Bronchus (tissue), 1 donor: Measurements from ENCODE around the gene POMZP3.

DNA sequence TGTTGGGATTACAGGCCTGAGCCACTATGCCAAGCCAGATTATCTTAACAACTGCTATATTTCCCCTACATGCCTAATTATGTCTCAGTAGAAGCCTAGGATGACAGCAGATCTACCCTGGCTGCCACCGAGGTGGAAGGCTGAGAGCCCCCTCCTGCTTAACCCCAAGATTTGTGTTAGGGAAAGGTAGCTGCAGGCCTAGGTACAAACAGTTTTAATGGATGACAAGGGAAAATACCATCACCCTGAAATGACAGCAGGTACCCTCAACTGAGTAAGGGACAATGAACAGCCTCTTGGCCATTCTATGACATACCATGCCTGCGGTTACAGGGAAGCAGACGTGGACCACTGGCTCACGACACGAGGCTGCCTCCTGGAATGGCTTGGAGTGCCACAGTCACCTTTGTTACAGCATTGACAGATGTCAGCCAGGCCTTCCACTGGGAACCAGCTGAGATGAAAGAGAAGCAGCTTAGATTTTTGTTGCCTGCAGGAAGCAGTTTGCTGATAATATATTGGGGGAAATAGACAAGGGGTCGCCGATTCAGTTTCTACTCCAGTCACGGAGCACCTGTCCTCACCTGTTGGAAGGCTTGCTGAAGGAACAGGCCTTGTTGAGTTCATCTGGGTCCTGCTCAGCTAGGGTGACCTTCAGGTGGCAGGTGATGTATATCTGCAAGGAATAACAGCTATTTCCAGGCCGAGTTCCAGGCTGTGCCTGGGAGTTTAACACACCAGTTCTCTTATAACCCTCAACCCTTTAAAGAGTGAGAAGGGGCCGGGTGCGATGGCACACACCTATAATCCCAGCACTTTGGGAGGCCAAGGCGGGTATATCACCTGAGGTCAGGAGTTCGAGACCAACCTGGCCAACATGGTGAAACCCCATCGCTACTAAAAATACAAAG lies 15.7 kb downstream of the POMZP3 start:
- PRO-cap = no peak

DNA sequence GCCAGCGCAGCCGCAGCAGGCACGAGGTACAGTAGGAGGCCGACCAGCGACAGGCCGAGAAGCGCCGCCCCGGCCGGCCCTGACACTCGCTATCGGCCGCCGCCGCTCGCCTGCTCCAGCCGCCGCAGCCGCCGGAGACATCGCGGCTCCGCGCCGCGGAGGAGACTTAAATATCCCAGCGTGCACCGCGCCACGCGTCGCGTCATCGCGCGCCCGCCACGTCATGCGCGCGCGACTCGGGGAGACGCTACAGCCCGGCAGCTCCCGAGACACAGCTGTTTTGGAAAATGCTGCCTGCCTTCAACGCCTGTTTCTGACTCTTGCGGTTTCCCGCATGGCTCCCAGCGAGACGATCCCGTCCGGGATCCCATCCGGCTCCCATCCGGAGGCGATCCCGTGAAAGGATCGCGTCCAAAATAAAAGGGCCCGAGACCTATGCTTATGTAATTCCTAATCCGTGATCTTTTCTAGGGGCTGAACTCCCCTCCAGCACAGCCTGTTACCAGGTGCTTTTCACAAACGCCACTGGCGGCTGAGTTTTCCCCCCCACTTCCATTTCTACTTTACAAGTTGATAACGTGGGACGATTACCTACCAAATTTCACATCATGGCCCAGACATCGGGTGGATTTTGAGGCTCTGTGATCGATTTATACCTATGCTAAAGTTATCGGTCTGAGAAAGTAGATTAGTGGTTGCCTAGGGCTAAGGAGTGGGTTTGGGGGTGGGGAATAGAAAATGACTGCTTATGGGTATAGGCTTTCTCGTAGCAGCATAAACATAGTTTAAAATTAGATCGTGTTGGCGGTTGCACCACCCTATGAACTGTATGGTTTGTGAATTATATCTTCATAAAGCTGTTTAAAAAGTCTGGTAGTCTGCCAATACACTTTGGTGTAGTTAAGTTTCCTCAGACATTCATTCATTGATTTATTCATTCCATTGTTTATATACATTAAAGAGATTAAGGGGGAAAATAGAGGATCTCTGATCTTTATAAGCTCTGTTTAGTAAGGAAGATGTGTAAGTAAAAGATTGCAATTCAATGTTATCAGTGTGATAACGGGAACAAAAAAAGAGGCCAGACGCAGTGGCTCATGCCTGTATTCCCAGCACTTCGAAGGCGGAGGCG lies at the start of gene POMZP3:
Gene POMZP3 (minus strand): TSS at position 168 of the 1,132 bp plus-strand sequence.
- PRO-cap = bidirectional peak, plus-strand start at position 314 of the sequence, minus-strand start at position 112 of the sequence

DNA sequence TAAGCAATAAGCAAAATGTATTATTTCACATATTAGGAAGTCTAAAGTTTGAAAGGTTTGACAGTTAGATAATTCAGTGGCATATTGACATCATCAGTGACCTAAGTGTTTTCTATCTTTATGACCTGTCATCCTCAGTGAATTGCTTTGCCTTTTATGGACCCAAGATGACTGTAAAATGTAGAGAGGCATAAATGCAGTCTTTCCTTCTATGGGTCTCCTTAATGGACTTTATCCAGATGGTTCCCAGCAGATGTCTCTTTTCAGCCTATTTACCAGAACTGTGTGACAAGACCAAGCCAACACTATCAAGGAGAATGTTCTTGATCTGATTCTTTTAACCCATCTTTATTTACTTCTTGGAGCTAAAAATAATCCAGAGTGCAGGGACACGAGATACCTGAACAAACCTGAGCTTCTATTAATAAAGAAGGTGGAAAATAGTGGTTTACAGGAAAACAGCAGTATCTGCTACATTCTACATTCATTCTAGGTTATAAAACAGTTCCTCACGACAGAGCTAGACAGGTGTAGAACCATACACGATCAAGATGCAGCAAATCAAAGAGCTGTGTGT lies 192.8 kb downstream of the SPDYE17 start:
- PRO-cap = no peak

DNA sequence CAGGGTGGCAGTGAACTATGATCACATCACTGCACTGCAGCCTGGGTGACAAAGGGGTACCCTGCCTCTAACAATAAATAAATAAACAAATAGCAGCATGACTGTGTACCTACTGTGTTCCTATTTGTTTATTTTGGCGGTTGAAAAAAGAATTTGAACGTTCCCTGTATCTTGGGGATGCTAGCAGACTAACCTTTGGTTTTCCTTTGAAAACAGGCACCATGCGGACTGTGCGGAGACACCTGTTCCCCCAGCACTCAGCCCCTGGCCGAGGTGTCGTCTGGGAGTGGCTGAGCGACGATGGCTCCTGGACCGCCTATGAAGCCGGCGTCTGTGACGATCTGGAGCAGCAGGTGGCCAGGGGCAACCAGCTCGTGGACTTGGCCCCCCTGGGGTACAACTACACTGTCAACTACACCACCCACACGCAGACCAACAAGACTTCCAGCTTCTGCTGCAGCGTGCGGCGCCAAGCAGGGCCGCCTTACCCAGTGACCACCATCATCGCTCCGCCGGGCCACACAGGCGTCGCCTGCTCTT lies 51.7 kb downstream of the SPDYE17 start:
- PRO-cap = no peak

GRCh38 chr7:77328129-77328612 lies 88.0 kb downstream of the GSAP start:
- PRO-cap = no peak

DNA sequence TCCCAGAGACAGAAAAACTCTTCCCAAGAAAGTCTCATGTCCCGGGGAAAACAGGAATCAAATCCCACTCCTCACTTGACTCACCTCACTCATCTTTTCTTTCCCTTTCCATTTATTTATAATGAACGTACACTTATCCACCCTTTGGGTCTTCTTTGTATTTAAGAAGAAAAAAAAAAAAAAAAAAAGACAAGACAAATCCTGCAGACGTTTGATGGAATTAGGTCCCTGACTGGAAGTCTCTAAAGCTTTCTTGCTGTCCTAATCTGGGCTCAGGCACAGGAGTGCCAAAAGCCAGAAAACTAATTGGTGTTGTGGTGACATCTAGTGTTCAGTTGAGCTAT lies 84.5 kb downstream of the GSAP start:
- PRO-cap = no peak

DNA sequence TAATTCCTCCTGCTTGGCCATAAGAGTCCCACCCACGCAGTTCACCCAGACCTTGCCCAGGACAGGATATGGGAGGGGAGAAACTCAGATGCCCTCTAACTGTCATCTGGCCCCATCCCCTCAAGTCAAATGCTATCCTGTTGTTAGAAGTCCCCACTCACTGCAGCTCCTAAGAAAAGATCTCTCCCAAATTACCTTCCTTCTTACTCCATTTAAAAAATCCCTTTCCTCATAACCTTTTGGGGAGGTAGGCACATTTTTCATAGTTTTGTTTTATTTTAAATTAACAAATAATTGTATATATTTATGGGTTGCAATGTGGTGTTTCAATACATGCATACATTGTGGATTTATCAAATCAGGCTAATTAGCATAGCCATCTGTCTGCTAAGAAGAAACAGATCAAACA lies 84.1 kb downstream of the GSAP start:
- PRO-cap = no peak

GRCh38 chr7:77351371-77352017 lies 64.7 kb downstream of the GSAP start:
- PRO-cap = no peak

DNA sequence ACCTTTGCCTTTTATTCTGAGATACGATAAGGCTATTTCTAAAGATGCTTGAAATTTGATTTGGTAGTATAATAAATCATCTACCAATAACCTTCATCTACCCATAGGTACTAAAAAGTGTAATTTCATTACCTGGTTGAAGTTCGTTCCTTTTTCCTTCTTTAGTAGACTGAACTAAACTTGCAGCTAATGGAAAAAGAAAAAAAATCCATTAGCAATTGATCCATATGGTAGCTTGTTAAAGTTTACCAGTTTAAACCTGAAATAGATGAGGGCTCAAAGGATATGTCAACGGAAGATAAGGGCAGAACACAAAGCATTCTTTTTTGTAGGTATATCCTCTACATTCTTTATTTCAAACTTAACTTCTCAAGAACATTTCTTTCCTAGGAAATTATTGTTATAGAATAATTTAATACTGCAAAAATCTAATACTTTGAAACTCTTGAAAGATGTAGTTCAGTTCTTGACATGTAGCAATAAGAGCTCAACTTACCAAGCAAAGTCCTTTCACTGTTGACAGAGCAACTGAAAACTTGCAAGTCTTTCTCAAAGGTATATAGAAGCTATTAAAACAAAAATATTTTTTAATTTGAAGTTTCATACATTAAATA lies 19.2 kb downstream of the GSAP start:
- PRO-cap = no peak

- PRO-cap = no peak
Observed at GRCh38 chr7:77452815-77453190, 36.7 kb upstream of the GSAP start.

GRCh38 chr7:77537795-77538176 lies 691 bp downstream of the PTPN12 start:
- PRO-cap = bidirectional peak, plus-strand start at chr7:77538073, minus-strand start at chr7:77537934

GRCh38 chr7:77797511-77797919 lies 719 bp downstream of the TMEM60 start:
- PRO-cap = no peak

DNA sequence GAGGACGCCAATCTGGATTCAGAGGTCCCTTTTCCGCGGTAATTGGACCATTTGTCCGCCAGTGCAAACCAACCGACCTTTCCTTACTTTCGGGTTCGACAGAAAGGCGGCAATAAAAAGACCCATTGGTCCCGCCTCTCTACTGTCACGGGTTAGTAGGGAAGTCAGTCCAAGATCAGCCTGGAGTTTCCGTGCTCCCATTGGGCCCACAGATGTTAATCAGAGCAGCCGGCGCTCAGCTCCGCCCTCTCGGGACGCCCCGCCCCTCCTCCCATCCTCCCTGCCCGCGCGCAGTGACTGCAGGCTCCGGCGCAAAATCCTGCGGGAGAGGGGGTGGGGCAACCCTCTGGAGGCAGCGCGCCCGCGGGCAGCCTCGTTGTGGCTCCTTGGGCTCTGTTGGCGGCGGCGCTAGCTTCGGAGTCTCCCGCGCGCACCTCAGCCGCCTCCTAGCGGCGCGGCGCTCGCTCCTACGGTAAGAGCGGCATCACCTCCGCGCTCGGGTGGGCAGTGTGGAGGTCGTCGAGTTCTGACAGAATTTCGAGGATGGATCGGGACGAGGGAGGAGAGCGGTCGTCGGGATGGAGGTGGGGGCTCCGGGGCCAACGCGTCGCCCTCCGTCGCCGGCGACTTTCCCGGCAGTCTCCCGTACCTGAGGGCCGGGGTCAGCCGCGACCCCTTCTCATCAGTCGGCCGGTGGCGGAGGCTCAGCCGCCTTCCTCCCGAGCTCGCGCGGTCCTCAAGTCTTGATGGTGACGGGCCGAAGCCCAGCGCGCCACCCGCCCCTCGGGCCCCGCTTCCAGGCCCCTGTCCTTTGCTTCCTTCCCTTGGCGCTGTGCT lies 484 bp upstream of the TMEM60 start:
- PRO-cap = bidirectional peak, plus-strand start at position 379 of the sequence, minus-strand start outside the sequence; unidirectional peak, plus-strand start at position 449 of the sequence

DNA sequence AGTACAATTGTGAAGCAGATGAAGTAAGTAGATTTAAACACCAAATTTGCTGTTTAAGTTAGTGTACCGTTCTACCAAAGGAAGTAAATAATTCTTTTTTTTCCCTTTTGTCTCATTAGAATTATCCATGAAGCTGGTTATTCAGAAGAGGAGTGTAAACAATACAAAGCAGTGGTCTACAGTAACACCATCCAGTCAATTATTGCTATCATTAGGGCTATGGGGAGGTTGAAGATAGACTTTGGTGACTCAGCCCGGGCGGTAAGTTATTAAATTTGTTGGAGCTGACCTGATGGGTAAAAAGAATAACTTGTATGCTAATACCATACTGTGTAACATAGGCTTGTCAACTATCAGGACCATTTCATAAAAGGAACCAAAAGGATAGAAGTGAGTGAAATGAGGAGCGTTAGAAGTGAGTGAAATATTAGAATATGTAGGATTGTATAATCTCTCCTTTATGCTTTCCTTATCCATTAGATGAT lies 54.4 kb downstream of the GNAI1 start:
- PRO-cap = no peak

GRCh38 chr7:80199076-80199531 lies 64.5 kb downstream of the GNAI1 start:
- PRO-cap = no peak

GRCh38 chr7:80374343-80374817 lies 137.5 kb downstream of the GNAT3 start:
- PRO-cap = no peak

DNA sequence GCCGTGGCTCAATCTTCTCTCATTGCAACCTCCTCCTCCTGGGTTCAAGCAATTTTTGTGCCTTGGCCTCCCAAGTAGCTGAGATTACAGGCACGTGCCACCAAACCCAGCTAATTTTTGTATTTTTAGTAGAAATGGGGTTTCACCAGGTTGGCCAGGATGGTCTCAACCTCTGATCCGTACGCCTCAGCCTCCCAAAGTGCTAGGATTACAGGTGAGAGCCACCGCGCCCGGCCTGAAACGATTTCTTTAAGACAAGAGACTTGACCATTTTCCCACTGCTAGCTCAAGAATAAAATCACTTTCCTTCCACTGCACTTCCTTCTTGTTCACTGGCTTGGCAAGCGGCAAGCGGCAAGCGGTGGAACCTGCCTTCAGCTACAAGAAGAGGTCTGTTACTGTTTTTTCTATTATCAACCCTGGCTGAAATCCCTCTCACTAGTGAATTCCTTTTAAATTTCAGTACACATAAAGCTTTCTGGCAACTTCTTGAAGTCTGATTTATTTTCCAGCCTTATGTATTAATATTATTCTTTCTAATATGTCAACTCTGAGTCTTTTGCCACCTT lies 12.7 kb upstream of the GNAT3 start:
- PRO-cap = no peak

DNA sequence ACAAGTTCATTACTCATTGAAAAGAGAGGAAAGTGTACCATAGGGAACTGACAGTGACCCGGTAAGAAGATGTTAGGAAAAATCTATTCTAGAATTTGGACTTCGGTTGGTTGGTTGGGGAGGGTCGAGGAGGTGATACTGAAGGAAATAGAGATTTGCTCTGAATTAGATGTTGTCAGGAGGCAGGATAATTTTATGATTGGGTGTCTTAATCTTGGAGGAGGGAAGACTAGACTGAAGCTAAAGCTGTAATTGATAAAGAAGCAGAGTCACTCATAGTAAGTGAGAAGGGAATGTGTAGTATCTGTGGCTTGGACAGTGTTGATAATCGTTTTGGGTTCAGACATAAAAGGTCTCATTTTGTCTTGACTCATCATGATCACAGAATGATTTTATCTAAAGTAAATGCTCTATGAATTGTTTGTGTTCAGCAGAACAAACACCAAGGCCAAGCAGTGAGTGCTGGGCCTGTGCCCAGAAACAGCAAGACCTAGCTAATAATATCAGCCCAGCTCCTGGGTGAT lies 26.8 kb upstream of the CD36 start:
- PRO-cap = no peak

DNA sequence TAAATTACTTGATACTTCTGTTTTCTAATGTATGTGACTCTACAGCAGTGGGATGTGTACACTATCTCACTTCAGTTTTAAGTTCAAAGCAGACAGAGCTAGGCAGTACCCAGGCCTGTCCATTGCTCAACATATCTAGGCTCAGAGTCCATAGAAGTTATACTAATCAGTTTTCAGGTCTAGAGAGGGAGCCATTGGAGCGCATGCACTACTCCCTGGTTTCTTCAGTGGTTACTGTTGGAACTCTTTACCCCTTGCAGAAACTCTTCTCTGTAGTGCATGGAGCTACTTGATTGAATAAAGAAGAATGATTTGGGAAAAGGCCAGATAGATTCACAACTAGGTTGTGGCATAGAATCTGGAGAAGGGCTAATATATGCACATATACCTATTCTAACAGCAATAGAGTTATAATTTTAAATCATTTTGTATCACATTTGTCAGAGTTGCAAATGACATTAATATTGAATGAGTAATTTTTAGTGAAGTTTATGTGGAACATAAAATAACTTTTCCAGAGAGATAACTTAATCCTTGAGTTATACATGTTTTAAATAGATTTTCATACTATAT lies 4.5 kb downstream of the CD36 start:
- PRO-cap = no peak

DNA sequence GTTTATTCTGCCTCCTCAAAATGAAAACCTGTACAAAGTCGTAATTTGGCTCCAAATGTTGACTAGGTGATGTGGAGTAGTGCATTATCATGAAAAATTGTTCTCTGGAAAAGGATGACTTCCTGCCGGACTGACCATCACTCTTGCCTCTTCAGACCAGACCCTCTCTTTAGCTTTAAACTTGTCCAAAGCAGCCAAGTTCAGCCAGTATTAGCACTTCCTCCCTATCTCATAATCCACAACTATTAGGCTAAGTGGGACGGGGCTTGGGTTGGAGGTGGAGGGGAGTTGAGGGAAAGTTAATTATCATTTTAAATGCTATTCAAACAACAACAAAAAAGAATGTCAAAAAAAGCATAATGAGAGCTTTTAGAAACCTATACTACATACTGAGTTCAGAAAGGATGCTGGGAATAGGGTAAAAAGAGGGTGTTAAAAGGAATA lies 447 bp downstream of the HGF start:
- PRO-cap = no peak